ENCODE results near the gene B3GALNT2.

GRCh38 chr1:234854203-234854631, 244.2 kb upstream of the IRF2BP2 start:
- RRBS, result no CpG with 5 or more reads among the region's 3 CpGs

- RRBS, result no CpG with 5 or more reads among the region's 4 CpGs
Measured at GRCh38 chr1:234894201-234894580, 234.4 kb downstream of the TOMM20 start.

DNA sequence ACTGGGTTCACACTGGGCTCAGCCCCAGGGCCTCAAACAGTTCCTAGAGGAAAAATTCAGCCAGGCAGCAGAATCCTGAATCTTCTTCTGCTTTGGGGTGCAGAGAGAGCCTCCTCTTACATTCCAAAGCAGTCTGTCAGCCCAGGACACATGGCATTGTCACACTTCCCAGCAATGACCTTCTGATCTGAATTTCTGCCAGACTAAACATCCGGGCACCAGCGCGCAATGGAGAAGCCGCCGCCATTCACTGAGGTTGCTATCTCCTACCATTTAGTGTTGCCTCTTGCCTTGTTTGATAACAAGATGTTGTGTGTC, 229.2 kb downstream of the TOMM20 start:
- RRBS, result no CpG with 5 or more reads among the region's 5 CpGs

GRCh38 chr1:234911549-234912206, 217.0 kb downstream of the TOMM20 start:
- RRBS, result no CpG with 5 or more reads among the region's 9 CpGs

DNA sequence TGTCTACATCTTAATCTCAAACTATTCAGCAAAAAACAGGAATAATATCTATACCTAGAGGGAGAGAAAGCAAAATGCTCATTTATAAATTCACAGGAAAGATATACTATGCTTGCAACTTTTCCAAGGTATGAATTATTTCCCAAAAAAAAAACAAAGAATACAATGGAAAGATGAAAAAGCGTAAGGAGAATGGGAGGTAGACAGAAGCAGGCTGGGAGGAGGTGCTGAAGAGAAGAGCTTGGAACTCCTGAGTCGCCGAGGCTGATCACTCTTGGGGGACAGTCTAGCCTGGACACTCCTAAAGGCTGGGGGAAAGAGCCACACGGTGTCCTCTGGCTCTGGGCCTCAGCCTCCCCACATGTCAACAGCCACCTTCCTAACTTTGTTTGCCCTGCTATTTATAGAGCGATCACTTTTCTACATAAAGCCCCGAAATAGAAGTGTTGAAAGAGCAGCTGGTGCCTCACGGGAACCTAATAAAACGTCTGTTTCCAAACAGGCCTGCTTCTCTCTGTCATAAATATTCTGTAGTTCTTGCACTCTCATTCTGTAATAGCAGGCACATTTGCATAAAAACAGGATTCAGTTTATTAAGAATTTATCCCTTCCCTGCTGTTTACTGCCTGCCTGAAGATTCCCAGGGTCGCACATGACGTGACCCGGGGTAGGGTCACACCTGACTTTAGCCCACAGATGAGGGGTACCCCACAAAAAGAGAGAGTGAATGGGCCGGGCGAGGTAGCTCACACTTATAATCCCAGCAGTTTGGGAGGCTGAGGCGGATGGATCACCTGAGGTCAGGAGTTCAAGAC, 212.7 kb downstream of the TOMM20 start:
- RRBS, result 50% methylated on average over 1 of the region's 14 CpGs

DNA sequence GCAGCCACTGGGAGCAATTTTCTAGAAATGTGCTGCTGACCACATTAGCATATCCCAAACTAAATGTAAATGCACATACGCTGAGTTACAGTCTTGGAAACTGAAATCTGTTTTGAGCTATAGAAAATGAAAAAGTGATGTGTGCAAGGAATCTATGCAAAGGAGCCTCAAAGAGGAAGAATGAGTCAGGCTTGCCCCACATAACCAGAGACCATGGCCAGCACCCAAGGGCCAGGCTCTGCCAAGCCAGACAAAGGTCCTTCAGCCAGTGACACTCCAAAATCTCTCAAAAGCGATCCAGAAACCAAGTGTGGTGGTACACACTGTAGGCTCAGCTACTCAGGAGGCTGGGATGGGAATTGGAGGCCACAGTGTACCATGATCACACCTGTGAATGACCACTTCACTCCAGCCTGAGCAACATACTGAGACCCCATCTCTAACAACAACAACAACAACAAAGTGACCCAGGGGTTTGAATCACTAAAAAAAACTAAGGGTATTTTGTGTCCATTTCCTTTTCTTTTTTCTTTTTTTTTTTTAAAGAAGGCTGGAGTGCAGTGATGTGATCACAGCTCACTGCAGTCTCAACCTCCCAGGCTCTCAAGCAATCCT, 195.1 kb downstream of the TOMM20 start:
- RRBS, result no CpG with 5 or more reads among the region's 2 CpGs

DNA sequence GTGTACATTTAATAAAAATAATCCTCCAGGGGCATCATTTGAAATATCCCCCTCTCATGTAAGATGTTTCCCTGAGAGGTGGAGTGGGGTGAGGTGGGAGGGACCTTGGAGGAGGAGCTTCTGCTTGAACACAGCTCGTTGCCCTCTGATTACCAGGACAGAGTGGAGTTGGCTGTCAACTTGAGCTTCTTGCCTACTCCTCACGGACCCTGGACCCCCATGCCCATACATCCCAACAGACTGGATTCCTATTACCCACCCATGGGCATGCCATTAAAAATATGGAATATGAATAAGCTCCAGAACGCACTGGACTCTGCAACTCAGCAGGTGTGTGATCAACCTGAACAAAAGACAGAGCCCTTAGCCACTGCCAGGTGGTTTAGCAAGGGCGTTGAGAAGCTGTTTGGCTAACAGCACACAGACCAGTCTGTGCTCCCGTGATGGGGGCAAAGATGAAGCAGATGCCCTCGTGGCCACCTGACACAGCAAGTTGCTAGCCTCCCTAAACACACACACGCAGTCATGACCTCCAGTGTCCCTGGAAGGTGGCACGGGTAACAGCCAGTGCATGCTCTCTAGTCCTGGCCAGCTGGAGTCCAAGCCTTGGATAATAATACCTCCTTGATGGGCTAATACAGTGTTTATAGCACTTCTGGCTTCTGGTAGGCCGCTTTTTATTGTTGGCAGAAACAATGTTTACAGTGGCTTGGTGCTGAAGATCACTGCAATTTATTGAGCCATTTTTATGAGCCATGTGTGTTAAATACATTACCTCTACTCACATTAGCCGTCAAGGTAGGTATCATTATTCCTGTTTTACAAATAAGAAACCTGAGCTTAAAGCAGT, 155.0 kb downstream of the TOMM20 start:
- RRBS, result no CpG with 5 or more reads among the region's 10 CpGs

DNA sequence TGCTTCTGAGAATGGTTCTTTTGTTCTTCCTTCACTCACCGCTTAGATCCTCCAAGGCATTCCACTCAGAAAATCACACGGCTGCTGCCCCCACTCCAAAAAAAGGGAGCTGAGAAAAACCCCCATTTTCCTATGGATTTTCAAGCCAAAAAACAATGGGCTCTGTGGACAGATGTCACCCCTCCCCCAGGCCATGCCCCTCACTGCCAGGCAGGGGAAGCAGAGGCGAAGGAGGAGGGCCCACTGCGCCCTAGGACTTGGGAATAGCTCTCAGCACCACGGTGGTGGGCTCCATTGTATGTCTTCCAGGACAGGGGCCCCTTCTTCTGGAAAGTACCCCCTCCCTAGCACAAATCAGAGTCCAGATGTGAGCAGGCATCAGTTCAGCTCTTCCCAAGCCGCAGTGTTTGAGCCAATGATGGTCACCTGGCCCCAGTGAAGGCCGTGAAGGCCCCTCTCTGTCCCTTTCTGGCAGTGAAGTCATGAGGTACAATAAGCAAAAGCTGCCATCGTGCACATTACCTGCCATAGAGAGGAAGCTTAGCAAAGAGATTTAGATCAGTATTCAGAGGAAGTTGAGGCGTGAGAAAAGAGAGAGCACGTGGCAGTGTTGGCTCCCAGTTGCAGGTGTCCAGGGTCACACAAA, 149.2 kb downstream of the TOMM20 start:
- RRBS, result no CpG with 5 or more reads among the region's 10 CpGs

GRCh38 chr1:235068296-235068988, 60.2 kb downstream of the TOMM20 start:
- RRBS, result no CpG with 5 or more reads among the region's 14 CpGs

DNA sequence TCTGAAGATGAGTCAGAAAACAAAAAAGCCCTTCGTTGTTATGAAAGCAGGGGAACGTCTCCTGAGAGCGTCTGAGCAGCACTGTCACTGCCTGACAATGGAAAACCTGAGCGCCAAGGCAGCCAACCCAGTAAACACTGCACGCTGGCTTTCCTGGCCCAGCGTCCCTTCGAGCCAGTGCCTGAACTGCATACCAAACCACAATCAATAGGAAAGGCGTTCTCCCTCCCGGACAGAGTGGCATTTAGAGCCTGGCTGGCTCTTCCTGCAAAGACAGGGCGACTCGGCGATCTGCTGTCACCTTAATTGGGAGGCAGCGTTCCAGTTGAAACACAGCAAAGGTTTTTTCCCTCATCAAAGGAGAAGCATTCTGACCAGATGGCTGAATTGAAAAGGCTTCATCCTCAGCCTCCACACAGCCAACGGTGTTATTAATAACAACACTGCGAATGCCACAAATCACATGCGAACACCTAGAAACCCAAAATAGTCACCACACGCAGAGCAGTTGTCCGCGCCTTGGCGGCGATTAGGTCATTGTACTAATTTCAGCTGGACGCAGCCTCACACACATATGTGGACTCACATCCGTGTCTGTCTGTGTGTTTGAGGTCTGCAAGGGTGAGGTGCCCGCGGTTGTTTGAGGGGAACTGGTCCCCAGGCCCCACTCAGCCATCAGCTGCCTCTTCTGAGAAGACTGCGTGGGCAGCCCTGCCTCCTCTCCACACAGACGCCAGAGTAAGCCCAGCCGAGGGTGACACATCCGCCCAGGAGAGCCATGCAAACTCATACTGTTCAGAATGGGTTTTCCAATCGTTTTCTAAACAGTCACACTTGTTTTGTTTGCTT, 53.7 kb downstream of the TOMM20 start:
- RRBS, result no CpG with 5 or more reads among the region's 30 CpGs

- RRBS, result no CpG with 5 or more reads among the region's 4 CpGs
Measured at GRCh38 chr1:235265903-235266400, 62.0 kb downstream of the ARID4B start.

DNA sequence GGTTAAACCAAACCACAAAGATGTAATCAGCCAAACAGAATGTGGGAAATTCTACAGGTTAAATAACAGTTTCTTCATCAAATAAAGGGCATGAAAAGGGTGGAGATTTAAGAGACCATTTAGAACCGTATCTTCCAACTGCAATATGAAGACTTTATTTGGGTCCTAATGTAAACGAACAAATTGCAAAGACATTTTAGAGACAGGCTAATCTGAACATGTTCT, 30.3 kb downstream of the ARID4B start:
- RRBS, result no CpG with 5 or more reads among the region's 2 CpGs

GRCh38 chr1:235301903-235302148, 26.2 kb downstream of the ARID4B start:
- RRBS, result no CpG with 5 or more reads among the region's 7 CpGs

DNA sequence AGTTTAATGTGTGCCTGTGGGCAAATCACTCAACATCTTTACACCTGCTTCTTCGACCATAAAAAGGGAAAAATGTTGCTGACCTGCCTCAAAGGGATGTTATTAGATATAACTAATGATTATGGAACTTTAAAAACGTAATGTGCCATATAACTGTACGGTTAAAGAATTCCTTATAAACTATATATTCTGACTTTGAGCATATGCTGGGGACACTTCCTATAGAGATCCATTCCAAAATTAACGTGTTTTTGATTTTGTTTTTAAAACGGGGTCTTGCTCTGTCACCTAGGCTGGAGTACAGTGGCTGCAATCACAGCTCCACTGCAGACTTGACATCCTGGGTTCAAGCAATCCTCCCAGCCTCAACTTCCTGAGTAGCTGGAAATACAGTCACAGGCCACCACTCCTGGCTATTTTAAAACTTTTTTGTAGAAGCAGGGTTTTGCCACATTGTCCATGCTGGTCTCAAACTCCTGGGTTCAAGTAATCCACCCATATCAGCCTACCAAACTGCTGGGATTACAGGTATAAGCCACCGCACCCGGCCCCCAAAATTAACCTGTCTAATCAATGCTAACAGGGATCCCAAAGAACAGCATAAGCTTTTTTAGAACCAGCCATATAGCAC, 17.4 kb downstream of the ARID4B start:
- RRBS, result no CpG with 5 or more reads among the region's 7 CpGs

GRCh38 chr1:235503727-235504521, at the start of gene B3GALNT2:
Gene B3GALNT2, minus strand, starts transcription at chr1:235504452.
- RRBS, result 2% methylated on average over 29 of the region's 87 CpGs

DNA sequence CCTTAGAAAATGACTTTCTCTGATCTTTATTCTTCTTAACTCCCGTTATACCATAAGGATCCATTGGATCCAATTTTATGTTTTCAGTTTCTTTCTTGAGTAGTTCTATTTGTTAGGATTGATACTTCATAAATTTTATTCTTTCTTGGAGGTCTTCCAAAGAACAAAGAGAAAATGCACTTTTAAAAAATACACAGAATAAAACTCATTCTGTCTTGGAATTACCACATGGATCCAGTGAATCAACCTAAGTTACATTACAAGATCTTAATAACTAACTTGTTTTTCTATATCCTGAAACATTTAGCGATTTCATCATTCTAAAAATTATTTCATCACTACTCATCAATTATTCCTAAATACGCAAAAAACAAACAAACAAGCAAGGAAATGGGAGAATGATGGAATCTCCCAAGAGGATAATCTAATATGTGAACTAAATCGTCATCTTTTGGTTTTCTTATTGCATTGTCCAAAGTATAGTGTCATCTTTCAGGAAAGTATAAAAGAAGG, 38.4 kb upstream of the GNG4 start:
- RRBS, result no CpG with 5 or more reads among the region's 4 CpGs

- RRBS, result no CpG with 5 or more reads among the region's 4 CpGs
Measured at GRCh38 chr1:235903036-235903469, 36.3 kb upstream of the LYST start.

GRCh38 chr1:235972394-235972930, 92.4 kb downstream of the NID1 start:
- RRBS, result no CpG with 5 or more reads among the region's 7 CpGs

GRCh38 chr1:236015874-236016670, 48.8 kb downstream of the NID1 start:
- RRBS, result no CpG with 5 or more reads among the region's 8 CpGs